ENCODE measurements around the gene METTL16.

GRCh38 chr17:2058284-2059802 lies 3.9 kb downstream of the HIC1 start:
- RRBS, result 33% methylated on average over 11 of the region's 127 CpGs

GRCh38 chr17:2064293-2065748 lies 9.9 kb downstream of the HIC1 start:
- RRBS, result no CpG with 5 or more reads among the region's 32 CpGs

- RRBS, result no CpG with 5 or more reads among the region's 13 CpGs
These were observed 124.0 kb downstream of the HIC1 start for GRCh38 chr17:2178717-2179410.

- RRBS, result no CpG with 5 or more reads among the region's 11 CpGs
These were observed 112.4 kb downstream of the SMG6 start for GRCh38 chr17:2190989-2191750.

DNA sequence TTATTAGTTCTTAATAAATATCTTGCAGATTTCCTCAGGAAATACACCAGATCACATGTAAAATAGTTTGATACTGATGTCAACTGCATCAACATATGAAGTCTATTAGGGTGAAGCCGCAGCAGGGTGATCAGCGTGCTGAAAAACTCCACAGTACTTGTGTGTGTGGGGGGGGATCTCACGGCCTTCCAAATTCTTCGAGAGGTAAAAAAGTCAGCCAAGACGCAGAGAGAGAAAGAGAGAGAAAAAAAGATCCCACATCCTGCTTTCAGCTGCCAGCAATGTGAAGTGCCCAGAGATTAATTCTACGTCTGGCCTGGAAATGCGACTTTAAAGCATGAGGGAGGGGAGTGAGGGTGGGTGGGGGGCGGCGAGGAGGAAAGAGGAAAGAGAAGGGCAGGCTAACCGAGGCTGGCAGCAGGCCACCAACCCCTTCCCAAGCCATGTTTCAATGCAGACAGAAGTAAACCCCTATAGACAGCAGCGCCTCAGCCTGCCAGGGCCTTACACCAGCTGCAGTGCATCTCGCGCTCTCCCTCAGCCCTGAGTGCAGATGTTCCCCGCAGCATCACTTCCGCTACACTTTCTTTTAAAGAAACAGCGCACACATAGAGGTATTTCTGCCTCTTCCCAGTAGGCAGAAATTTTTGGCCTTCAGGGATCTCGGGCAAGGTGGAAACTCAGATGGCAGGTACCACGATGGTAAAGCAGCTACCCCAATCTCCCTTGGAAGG lies 87.9 kb downstream of the SMG6 start:
- RRBS, result no CpG with 5 or more reads among the region's 18 CpGs

DNA sequence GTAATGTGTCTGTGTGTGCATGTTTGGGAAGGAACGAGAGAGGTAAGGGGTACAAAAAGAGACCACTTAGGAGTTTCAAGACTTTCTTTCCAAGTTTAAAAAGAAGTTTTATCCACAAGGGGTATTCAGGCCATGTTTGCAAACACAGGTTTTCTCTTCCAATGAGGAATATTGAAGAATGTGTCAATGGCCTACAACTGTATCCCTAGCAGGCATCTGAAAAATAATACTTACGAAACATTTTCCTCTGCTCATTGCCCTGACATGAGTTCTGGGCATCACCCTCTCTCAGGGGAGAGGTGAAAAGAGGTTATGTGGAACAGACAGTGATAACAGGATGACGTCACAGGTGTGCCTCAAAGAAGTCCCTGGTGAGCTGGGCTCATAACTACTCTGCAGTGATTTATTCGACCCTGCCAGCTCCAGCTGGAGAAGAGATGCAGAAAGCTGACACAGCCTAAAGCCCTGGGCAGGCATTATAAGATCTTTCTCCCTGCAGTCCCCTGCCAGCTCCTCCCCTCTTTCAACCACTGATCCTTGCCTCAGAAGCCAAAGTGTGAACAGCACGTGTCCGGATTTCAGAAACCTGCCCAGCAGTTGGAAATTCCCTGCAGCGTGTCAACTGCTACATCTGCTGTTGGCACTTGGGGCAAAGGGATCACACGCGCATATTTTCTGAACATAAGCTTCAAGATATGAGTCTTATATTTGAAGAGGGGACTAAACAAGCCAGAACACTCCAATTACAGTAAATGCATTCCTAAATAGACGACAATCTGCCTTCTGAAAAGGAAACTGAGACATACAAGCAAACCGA lies 80.7 kb downstream of the SMG6 start:
- RRBS, result no CpG with 5 or more reads among the region's 11 CpGs

DNA sequence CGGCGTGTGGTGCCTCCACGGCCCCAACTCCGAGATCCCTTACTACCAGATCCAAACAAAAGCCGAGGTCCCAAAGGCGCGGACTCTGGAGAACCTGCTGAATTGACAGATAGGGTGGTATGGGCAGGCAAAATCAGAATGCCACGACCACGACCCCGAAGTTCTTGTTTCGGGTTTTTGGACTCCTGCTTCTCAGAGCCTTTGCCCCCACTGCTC lies 4.3 kb downstream of the SMG6 start:
- RRBS, result no CpG with 5 or more reads among the region's 11 CpGs

GRCh38 chr17:2299608-2300931 lies 3.5 kb downstream of the SMG6 start:
- RRBS, result no CpG with 5 or more reads among the region's 43 CpGs

GRCh38 chr17:2343068-2343967 lies 6.0 kb downstream of the SGSM2 start:
- RRBS, result no CpG with 5 or more reads among the region's 8 CpGs

GRCh38 chr17:2388859-2389334 lies 12.0 kb downstream of the MNT start:
- RRBS, result no CpG with 5 or more reads among the region's 14 CpGs

DNA sequence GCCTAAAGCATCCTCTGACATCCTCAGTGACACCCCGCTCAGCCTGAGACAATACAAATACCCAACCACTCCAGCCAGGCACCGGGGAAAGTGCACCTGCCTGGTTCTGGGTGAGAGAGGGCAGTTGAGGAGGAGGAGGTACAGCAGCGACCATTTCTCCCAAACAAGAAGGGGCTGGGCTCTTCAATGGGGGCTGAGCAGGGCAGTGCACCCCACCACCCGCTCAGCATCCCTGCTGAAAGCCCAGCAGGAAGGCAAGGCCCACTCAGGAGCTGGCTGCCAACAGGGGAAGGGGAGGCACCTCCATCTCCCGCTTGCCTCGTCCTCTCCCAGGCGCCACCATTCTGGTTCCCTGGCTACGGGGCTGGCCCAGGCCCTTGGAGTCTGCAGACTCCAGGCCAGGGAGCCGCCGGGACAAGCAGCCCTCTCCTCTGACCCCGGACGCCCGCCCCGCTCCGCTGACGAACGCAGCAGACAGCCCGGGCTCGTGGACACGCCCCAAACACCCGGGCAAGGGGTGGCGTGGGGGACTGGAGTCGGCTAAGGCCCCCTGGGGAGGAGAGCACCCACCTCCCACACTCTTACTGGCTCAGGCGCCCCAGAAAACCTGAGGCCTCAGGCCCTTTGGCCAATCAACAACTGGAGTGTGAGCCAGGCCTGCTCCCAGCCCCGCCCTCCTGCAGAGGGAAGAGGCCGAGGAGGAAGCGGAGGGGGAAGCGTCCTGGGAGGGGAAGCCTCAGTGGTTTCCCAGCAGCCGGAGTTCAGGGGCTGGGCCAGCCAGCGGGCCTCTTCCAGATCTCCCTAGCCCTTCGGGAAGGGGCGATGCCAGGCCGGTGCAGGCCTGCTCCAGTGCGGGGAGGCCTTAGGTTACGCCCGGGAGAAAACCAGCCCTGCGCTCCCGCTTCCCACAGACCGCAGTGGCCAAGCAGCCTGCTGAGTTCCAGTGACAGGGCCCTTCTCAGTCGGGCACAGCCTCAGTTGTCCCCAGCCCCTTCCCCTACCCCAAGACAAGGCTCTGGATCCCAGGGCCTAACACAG lies 4.2 kb downstream of the MNT start:
- RRBS, result 3% methylated on average over 16 of the region's 40 CpGs

- RRBS, result no CpG with 5 or more reads among the region's 10 CpGs
These were observed 34.4 kb upstream of the MNT start for GRCh38 chr17:2435138-2435764.

GRCh38 chr17:2484861-2485461 lies 26.7 kb downstream of the METTL16 start:
- RRBS, result no CpG with 5 or more reads among the region's 14 CpGs

DNA sequence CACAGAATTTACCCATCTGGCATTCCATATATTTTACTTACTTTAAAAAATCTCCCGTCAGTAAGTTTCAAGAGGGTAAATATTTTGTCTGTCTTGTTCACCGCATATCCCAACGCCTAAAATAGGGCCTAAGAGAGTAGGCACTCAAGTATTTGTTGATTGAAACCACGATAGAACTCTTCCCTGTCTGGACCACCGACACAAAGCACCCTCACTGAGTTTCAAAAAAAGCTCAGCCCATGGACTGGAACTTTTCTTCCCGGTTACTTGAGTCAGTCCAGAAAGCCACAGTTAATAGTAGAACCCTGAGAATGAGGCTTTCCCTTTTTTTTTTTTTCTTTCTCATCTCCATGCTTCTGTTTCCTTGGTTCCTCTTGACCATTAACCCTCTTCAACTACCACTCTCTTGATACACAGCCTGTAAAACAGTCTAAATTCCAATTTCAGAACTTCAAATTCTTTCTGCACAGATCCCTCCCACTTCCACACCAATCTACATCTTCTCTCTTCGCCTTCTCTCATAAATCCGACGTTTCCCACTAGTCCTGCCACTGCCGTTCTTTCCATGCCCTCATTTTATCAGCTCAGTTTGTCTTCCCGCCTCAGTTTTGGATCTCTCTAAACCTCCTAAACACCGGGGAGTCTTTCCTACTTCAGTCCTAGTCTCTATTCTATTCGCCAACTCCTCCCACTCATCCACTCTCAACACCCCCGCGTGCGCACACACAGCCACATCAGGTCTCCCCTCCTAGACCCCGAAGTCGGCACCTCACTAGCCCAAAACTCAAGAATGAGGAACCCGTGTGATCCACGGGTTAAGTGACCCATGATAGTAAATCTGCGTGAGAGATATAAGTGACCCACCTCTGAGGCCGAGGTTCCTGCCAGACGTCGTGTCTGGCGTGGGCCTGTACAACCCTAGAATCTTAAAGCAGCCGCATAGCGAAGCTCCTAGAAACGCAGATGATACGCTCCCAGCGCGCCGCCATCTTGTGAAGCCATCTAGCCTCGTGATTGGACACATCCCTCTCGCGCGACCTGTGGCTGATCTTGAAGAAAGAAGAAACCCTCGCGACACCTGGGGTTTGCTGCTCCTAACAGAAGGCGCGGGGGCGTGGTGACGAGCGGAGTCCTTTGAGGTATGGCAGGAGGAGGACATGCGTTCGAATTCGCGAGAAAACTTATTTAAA lies at the start of gene METTL16:
Gene METTL16, minus strand, starts transcription at position 994 of the 1,190 bp plus-strand sequence.
- RRBS, result no CpG with 5 or more reads among the region's 47 CpGs

- RRBS, result no CpG with 5 or more reads among the region's 9 CpGs
These were observed 33.8 kb upstream of the METTL16 start for GRCh38 chr17:2545334-2546046.

DNA sequence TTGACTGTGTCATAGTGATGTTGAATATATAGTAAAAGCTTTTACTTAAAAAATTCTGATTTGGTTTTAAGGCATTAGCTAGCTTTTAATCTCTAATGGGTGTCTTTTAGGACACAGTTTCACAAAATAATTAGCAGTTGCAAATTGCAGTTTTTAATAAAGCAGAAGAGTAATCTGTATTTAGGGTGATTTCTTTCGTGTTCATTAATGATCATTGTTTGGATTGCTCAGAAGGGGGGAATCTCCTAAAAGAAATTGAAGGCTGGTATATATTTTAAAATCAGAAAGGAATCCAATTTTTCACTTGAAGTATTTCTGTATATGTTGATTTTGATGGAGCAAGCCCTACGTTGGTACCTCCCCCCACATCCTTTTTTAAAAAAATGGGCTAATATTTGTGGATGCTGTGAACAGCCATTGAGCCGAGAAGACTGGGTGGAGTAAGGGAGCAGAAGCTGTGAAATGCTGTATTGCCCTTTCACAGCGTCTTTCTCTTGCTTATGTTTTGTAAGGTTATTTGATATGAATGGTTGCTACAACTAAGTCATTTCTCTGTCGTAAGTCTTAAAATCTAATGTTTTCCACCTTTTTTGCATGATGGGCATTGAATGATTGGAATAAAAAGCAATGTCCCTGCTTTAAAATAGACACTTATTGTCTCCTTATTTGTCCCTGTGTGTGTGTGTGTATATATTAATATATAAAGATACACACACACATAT lies 2.2 kb downstream of the PAFAH1B1 start:
- RRBS, result no CpG with 5 or more reads among the region's 5 CpGs

DNA sequence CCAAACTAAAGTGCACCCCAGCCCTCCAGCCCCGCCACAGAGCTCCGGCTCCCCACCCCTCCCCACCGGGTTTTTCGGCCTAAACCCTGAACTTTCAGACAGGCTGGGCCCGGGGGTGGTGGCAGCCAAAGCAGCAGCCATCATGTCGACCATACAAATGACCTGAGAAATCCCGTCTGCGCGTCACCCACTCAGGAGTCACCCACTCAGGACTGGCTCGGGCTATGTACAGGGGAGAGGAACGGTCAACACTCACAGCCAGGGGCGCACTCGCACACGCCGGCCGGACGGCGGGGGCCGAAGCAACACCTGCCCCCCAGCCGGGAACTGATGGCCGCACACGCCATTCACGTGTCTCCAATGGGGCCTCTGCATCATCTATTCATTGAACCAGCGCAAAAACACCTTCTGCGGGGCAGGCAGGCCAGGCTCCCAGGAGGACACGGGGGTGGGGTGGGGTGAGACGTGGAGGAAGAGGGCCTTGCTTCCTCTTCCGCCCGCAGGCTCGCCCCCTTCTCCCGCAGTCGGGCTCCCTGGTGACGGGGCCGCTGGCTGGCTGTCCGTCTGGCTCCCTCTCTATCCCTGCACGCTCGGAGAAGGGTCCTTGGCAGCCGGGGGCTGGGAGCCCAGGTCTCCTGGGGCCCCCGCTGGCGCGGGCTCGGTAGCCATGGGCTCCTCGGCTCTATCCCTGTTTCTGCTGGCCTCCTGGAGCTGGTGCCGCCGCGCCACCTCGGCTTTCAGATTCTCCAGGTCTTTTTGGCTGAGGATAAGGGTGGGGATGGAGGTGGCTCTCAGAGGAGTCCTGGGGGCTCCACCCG lies 21.3 kb downstream of the CLUH start:
- RRBS, result 57% methylated on average over 1 of the region's 48 CpGs

DNA sequence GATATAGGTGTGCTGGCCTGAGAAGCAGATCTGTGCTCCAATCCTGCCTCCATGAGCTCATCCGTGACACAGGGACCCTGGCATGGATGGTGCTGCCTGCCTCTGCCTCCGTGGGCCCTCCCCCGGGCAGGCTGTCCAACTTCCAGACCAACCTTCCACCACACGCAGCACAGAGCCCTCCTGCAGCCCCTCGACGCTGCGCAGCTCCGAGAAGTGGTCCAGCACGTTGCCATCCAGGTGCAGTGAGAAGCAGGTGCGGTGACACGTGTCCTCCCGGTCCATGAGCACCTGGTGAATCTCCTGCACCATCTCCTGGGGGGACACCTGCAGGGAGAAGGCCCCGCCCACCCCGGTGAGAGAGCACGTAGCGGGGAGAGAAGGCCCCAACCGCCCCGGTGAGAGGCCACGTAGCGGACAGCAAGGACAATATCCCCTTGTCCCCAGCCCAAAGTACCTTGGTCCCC lies 8.4 kb downstream of the CLUH start:
- RRBS, result 94% methylated on average over 7 of the region's 20 CpGs

- RRBS, result no CpG with 5 or more reads among the region's 38 CpGs
These were observed 649 bp upstream of the CLUH start for GRCh38 chr17:2712090-2712736.

GRCh38 chr17:3004832-3005627 lies 58.4 kb downstream of the OR1D5 start:
- RRBS, result no CpG with 5 or more reads among the region's 23 CpGs